ENCODE measurements around the genes SNN and NPIPA1.

- PRO-cap: unidirectional peak, plus-strand start at chr16:11667855; bidirectional peak, plus-strand start at chr16:11668455, minus-strand start at chr16:11668285
- RAMPAGE, long total RNA, 3 experiments: no peak in any of the 3 experiments
These were observed at the start of gene SNN for GRCh38 chr16:11667776-11668584. TSS of gene SNN (plus strand) at chr16:11668455.

GRCh38 chr16:11697176-11697629, 28.9 kb downstream of the SNN start:
- PRO-cap: no peak
- RAMPAGE, long total RNA, 3 experiments: no peak in any of the 3 experiments

DNA sequence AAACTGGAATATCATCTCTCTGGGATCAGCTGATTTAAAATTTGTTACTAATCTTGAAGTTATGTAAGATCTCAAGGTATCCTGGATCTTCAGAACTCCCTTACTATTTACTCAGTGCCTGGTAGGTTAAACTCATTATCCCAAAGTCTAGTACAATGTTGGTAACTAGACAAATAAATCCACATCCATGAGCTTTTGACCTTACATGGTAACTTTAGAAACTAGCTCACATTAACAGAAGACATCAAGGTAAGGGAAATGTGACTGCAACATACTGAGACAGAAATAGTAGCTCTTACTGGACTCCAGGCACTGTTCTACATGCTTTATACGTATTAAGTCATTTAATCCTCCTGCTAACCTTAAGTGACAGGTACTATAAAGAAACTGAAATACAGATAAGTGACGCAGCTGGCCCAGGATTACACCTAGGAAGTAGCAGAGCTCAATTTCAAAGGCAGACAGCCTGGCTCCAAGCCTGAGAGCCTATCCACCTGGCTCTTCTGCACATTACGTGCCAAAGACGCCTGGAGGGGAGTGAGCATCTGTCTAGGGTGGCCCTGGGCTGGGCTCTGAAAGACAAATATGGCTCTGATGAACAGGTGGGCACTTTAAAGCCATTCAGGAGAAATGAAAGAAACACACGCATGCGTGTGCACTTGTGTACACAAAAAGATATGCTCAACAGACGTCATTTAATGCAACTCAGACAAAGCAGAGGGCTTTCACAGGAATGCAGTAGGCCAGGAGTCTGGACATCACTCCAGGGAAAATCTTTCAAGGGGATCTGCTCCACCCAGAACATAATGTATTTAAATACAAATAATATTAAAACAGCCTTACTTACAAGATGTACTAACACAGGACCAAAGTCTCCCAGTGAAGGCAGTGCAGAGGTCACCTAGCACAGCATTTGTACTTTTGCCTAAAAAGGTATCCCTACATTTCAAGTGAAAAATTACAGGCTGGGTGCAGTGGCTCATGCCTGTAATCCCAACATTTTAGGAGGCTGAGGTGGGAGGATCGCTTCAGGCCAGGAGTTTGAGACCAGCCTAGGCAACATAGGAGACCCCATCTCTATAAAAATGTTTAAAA, 4.4 kb downstream of the ZC3H7A start:
- PRO-cap: bidirectional peak, plus-strand start at position 520 of the sequence, minus-strand start at position 525 of the sequence
- RAMPAGE, long total RNA, 3 experiments: no peak in any of the 3 experiments

GRCh38 chr16:11793482-11794265, 3.4 kb downstream of the ZC3H7A start:
- PRO-cap: unidirectional peak, plus-strand start at chr16:11793742
- RAMPAGE, long total RNA, 3 experiments: no peak in any of the 3 experiments

DNA sequence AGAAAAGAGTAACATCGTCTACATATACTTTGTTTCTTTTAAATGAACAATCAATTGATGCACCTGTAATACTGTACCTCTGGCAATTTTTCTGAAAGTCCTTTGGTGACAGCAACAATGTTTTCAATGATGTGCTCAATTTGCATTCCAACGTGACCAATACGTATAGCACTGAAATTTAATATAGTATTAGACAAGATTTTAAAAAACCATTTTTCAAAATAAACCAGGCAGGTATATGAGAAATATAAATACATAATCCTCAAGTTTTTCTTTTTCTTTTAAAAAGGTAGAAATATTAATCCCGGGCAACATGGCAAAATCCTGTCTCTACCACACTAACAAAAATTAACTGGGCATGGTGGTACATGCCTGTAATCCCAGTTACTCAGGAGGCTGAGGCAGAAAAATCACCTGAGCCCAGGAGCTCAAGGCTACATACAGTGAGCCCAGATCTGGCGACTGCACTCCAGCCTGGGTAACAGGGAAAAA, 9.5 kb downstream of the RSL1D1 start:
- PRO-cap: no peak
- RAMPAGE, long total RNA, 3 experiments: no peak in any of the 3 experiments

- PRO-cap: no peak
- RAMPAGE, long total RNA, 3 experiments: no peak in any of the 3 experiments
These were observed 140.5 kb downstream of the SNX29 start for GRCh38 chr16:12116888-12117656.

GRCh38 chr16:12458465-12459115, 345.1 kb downstream of the CPPED1 start:
- PRO-cap: no peak
- RAMPAGE, long total RNA, 3 experiments: no peak in any of the 3 experiments

DNA sequence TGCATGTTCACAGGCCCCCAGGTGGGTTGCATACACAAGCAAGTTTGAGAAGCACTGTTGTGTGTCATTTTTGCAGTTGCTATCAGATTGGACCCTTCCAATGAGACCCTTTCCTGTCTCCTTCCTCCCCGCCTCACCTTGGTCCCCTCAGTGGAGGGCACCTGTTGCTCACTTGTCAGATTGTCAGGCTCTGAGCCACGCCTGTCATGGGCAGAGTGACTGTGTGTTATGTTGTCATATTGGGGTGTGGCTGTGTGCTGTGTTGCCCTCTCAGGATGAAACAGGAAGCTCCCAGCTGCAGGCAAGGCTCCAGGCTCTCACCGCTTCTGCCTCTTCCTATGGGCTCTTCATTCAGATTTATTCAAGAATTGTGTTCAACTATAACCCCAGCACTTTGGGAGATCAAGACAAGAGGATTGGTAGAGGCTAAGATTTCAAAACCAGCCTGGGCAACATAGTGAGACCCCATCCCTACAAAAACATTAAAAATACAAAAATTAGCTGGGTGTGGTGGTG, 302.9 kb downstream of the CPPED1 start:
- PRO-cap: no peak
- RAMPAGE, long total RNA, 3 experiments: no peak in any of the 3 experiments

- PRO-cap: no peak
- RAMPAGE, long total RNA, 3 experiments: no peak in any of the 3 experiments
These were observed 270.8 kb downstream of the CPPED1 start for GRCh38 chr16:12532811-12533281.

- PRO-cap: no peak
- RAMPAGE, long total RNA, 3 experiments: no peak in any of the 3 experiments
These were observed 32.5 kb downstream of the CPPED1 start for GRCh38 chr16:12771126-12771710.

DNA sequence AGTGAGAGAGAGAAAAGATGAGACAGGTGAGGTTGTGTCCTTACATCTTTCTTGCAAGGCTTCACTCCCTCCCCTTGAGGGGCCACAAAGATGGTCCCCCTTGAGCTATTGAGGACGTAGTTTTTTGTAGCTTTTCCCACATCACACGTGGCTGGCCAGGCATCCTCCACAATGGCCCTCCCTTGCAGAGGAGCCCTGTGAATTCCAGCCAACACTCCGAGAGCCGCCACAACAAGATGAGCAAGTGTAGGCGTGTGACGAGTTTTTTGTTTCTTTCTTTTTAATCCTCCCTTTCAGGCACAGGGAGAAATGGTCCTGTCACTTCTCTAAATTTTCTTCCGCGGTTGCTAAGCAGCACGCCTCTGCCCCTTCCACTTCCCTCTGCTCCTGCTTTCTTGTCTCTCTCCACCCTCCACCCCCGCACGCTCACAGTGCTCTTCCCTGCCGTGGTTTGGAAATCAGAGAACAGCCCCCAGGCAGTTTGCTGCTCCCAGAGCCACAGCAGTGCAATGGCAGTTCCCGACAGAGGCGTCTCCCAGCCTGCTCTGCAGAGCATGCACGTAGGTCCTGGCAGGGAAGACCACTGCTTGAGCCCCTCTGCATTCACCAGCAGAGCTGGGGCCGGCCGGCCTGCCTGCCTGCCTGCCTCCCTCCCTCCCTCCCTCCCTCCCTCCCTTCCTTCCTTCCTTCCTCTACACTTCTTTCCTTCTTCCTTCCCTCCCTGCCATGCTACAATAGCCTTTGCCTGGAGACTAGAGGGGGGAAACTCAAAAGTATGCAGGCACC, 67.9 kb upstream of the MRTFB start:
- PRO-cap: no peak
- RAMPAGE, long total RNA, 3 experiments: no peak in any of the 3 experiments

GRCh38 chr16:14187686-14188338, 116.7 kb downstream of the MRTFB start:
- PRO-cap: no peak
- RAMPAGE, long total RNA, 3 experiments: no peak in any of the 3 experiments

DNA sequence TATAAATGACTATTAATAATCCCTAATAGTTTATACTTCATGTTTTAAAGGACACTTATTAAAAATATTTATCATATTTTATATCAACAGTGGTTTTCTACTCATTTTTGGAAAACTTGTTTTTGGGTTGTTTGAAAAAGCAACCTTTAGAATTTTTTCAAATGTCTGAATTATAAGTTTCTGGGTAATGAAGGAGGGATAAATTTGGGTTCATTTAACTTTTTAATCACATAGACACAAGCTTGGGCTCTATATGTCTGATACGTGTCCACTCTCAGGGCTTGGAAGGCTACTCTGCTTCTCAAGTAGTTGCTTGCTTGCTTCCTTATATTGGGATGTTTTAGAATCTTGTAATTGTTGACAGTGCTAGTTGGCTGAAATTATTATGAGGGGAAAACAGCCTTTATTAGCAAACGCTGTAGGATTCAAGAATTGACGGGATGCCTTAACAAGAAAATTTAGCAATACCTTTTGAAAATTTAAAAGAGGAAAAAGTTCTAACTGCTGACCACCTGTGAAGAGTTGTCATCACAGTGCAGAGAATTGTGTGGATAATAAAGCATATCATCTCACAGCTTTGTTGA, 118.5 kb downstream of the MRTFB start:
- PRO-cap: no peak
- RAMPAGE, long total RNA, 3 experiments: no peak in any of the 3 experiments

DNA sequence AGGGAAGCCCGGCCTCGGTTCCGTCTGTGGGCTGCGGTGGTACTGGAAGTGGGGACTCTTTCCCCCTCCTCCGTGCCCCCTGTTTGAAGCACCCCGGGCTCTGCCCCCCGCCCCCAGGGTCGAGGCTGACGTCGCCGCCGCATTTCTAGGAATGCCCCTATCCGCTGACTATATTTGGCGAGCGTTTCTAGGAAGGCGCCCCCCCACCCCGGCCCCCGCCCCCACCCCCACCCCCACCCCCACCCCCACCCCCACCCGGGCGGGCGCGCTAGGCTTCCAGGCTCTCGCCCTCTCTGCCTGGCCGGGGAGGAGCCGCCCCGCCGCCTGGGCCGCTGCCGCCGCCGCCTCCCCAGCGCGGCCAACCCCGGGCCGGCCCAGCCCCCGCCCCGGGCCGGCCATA, 230.7 kb downstream of the MRTFB start:
- PRO-cap: bidirectional peak, plus-strand start outside the sequence, minus-strand start at position 295 of the sequence
- RAMPAGE, long total RNA, 3 experiments: no peak in any of the 3 experiments

DNA sequence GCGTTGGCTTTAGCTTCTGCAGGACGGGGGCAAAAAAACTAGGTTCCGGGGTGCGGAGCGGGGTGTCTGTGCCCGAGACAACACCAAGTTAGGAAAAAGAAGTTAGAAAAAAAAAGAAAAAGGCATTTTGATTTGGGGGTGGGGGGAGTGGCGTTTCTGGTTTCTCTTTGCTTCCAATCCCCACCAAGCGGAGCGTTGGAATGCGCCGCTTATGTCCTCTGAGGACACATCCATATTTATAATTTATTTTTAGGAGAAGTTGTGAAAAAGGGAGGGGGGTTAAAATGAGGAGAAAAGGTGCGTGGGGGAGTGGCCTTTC, 232.0 kb downstream of the MRTFB start:
- PRO-cap: unidirectional peak, minus-strand start at position 202 of the sequence
- RAMPAGE, long total RNA, 3 experiments: no peak in any of the 3 experiments

- PRO-cap: unidirectional peak, plus-strand start at chr16:14310778
- RAMPAGE, long total RNA, 3 experiments: no peak in any of the 3 experiments
These were observed 239.4 kb downstream of the MRTFB start for GRCh38 chr16:14310368-14311117.

DNA sequence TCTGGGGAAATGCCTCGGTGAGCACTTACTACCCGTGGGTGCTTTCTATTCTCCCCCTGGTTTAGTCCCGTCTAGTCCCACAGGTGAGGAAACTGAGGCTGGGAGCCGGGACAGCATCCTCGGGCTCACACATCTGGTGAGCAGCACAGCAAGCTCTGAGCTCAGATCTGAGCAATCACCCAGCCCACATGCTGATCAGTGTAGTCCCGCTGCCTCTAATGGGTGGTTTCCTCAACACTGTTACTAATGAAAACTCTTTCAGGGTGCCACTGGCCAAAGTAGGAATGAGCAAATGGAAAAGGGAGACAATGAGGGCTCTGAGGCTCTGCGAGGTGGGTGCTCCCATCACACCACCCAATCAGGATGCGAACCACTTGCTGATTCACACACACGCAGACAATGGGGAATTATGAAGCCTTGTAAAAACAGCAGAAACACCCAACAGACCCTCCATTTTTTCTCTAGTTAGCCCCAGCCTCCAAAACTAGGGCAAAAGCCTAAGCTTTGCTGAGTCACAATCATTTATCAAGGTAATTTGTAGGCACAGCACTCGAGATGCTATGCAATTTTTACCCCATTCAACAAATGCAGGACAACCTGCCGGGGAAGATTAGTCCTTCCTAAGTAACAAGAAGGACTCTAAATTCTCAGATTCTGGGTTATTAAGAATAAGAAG, 202.5 kb downstream of the PARN start:
- PRO-cap: no peak
- RAMPAGE, long total RNA, 3 experiments: no peak in any of the 3 experiments

- PRO-cap: no peak
- RAMPAGE, long total RNA, 3 experiments: no peak in any of the 3 experiments
These were observed at the start of gene NPIPA1 for GRCh38 chr16:14937135-14937621. TSS of gene NPIPA1 (plus strand) at chr16:14937443.

GRCh38 chr16:14988023-14988813, 13.4 kb downstream of the PDXDC1 start:
- PRO-cap: no peak
- RAMPAGE, long total RNA, 3 experiments: no peak in any of the 3 experiments

DNA sequence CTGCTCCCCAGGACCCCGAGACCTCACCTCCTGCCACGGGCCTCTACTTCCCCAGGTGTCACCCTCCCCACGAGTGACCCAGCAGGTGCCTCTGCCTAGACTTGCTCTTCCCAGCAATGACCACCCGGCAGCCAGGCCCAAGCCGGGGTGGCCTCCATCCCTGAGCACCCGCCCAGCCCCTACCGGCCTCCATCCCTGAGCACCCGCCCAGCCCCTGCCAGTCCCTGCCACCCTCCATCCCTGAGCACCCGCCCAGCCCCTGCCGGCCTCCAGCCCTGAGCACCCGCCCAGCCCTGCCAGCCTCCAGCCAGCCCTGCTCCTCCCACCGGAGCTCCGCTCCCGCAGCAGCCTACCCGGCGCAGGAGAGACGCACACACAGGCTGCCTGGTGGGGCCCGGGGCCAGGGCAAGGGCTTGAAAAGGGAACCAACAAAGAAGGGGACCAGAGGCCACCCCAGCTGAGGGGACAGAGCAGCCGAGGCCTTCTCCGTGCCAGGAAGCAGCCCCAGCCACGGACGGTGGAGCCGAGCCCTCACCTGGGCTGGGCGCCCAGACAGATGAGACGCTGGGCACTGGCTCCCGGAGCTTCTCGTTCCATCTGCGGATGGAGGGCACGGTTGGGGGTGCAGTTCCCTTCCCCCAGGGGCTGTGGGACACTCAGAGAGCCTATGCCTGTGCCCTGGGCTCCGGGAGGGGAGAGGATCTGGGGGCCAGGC, 47.0 kb upstream of the RRN3 start:
- PRO-cap: bidirectional peak, plus-strand start at position 534 of the sequence, minus-strand start at position 558 of the sequence
- RAMPAGE, long total RNA, 3 experiments: no peak in any of the 3 experiments